ENCODE data around the genes MAPKBP1, PLA2G4E, PLA2G4D, ZNF106 and HAUS2.

DNA sequence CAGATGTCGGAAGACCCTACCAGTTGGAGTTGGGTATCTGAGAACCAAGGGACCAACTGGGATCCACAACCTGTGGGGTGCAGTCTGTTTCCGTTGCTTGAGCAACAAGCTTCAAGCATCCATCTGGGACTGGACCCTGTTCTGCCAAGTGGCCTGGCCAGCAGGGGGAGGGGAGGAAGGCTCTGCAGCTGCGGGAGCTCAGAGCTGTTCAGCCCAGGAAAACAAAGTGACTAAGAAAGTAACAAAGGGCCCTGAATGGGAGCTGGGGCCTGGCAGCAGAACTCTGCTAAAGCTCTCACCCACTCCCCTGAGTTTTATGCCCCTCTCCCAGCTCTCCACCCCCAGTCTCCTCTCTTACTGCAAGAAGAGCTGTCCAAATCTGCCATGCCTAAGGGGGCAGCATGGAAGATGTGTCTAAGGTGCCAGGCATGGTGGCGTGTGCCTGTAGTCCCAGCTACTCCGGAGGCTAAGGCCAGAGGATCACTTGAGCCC is 2.8 kb downstream of the TYRO3 start:
- PRO-cap = no peak
- RAMPAGE, long total RNA, 2 experiments = no peak in any of the 2 experiments

- PRO-cap = unidirectional peak, minus-strand start at chr15:41774106; bidirectional peak, plus-strand start at chr15:41774548, minus-strand start at chr15:41774338; unidirectional peak, plus-strand start at chr15:41774750
- RAMPAGE, long total RNA, 2 experiments = start-site peak on the plus strand in 1 of 2 experiments, at chr15:41774484-41774561 at its widest, 45 reads per replicate
Observed at GRCh38 chr15:41773844-41774794, at the start of gene MAPKBP1. Gene MAPKBP1, plus strand, starts transcription at chr15:41774484.

DNA sequence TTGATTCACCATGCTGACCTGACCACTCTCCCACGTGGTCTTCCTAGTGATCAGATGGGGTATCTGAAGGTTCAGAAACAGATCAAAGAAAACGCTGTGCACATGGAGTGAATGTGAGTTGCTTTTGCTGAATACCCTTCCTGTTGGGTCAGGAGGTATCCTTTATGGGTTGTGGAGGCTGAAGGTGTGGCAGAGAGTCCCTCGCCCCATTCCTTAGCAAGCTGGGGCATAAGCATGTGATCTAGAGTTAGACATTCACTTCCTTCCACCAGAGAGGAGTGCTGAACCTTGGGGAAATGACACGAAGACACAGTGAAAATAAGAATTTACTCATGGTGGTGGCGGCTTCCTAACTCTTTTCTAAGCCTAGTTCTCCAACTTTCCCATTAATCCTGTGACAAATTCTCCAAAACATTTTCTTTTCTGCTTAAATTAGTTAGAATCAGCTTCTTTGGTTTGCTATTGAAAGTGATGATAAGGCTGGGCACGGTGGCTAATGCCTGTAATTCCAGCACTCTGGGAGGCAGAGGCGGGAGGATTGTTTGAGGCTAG is 27.9 kb upstream of the SPTBN5 start:
- PRO-cap = no peak
- RAMPAGE, long total RNA, 2 experiments = no peak in any of the 2 experiments

GRCh38 chr15:41934580-41935356 is 37.6 kb downstream of the EHD4 start:
- PRO-cap = no peak
- RAMPAGE, long total RNA, 2 experiments = no peak in any of the 2 experiments

- PRO-cap = no peak
- RAMPAGE, long total RNA, 2 experiments = no peak in any of the 2 experiments
Observed at GRCh38 chr15:41936499-41937605, 35.5 kb downstream of the EHD4 start.

DNA sequence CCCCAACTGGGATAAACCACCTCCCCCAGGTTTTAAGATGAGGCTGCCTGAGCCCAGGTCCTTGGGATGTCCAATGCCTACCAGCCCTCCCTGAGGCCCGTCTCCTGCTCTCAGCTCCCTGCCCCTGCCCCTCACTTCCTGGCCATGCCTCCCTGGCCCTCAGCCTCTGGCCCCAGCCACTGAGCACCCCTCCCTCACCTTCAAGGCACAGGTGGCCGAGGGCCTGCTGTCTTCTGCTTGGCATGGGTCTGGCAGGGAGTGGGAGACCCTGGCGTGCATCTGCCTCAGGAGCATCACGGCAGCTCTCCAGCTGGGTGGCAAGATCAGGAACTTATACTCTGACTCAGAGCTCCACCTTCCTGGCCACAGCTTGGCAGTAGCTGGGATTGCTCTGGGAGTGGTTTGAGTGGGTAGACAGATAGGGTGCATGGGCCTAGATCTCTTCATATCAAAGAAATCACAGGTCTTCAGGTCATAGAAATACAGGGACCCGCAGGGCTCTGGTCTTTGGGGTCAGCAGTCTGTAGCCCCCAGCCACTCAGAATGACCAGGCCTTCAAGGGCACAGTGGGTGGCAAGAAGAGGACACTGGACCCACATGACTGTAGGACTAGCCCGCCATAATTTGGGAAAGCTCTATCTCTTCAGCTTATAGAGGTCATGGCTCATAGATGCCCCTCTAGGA is at the start of gene PLA2G4E:
Gene PLA2G4E, minus strand, starts transcription at position 306 of the 684 bp plus-strand sequence.
- PRO-cap = no peak
- RAMPAGE, long total RNA, 2 experiments = no peak in any of the 2 experiments

DNA sequence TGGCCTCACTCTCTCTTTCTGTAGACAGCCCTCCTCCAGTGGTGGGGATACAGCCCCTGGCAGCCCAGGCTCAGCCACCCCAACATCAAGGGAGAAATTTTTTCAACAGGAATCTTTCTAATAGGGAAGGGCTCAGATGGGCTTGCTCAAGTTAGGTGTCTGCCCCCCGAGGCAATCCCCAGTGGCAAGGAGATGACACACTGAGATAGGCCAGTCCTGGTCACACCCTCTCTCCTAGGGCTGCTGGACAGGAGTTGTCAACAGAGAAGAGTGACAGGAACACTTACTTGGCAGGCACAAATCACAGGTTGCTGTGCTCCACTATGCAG is 36.5 kb downstream of the PLA2G4D start:
- PRO-cap = no peak
- RAMPAGE, long total RNA, 2 experiments = no peak in any of the 2 experiments

- PRO-cap = no peak
- RAMPAGE, long total RNA, 2 experiments = no peak in any of the 2 experiments
Observed at GRCh38 chr15:42082983-42083260, 11.4 kb downstream of the PLA2G4D start.

GRCh38 chr15:42094388-42094643 is at the start of gene PLA2G4D:
Gene PLA2G4D, minus strand, starts transcription at chr15:42094562.
- PRO-cap = no peak
- RAMPAGE, long total RNA, 2 experiments = no peak in any of the 2 experiments

GRCh38 chr15:42441810-42442042 is 49.2 kb downstream of the ZNF106 start:
- PRO-cap = no peak
- RAMPAGE, long total RNA, 2 experiments = no peak in any of the 2 experiments

GRCh38 chr15:42450665-42451853 is 39.9 kb downstream of the ZNF106 start:
- PRO-cap = no peak
- RAMPAGE, long total RNA, 2 experiments = no peak in any of the 2 experiments

- PRO-cap = bidirectional peak, plus-strand start at chr15:42491252, minus-strand start at chr15:42491123
- RAMPAGE, long total RNA, 2 experiments = start-site peak on the minus strand in 1 of 2 experiments, at chr15:42491066-42491108 at its widest, 47 reads per replicate
Observed at GRCh38 chr15:42490190-42491372, at the start of gene ZNF106. Gene ZNF106, minus strand, starts transcription at chr15:42491141.

GRCh38 chr15:42548679-42549189 is at the start of gene HAUS2:
Gene HAUS2, plus strand, starts transcription at chr15:42548838.
- PRO-cap = bidirectional peak, plus-strand start at chr15:42548847, minus-strand start at chr15:42548742
- RAMPAGE, long total RNA, 2 experiments = start-site peak on the plus strand in 2 of 2 experiments, at chr15:42548831-42548859 at its widest, 31 to 119 reads per replicate; start-site peak on the minus strand in 2 of 2 experiments, at chr15:42548742-42548783 at its widest, 50 to 109 reads per replicate

DNA sequence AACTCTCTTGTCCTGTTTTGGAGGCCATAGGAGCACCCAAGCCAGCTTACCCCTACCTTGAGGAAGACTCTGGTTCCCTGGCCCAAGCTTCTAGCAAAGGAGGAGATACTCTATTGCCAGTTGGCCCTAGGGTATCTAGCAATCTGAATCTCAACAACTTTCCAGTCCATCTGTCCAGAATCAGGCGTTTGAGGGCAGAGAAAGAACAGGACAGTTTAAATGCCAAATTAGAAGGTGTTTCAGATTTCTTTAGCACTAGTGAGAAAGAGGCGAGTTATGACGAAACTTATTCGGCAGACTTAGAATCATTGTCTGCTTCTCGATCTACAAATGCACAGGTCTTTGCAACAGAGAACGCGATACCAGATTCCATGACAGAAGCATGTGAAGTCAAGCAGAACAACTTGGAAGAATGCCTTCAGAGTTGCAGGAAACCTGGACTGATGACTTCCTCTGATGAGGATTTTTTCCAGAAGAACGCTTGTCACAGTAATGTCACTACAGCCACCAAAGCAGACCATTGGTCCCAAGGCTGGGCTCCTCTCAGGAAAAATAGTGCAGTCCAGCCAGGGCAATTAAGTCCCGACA is 50.8 kb downstream of the CDAN1 start:
- PRO-cap = no peak
- RAMPAGE, long total RNA, 2 experiments = no peak in any of the 2 experiments

GRCh38 chr15:42727505-42728524 is 9.1 kb downstream of the CDAN1 start:
- PRO-cap = no peak
- RAMPAGE, long total RNA, 2 experiments = no peak in any of the 2 experiments

DNA sequence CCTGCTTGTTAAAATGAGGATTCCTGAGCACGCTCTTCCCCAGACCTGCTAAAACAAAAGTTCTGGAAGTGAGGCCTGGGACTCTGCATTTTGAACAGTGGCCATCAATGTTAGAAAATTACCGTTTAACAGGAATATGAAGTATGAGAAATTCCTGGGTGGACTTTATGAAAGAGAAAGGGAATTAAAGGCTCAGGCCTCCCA is 37.5 kb upstream of the CDAN1 start:
- PRO-cap = no peak
- RAMPAGE, long total RNA, 2 experiments = no peak in any of the 2 experiments

- PRO-cap = no peak
- RAMPAGE, long total RNA, 2 experiments = no peak in any of the 2 experiments
Observed at GRCh38 chr15:42890425-42890999, 30.1 kb downstream of the TTBK2 start.

DNA sequence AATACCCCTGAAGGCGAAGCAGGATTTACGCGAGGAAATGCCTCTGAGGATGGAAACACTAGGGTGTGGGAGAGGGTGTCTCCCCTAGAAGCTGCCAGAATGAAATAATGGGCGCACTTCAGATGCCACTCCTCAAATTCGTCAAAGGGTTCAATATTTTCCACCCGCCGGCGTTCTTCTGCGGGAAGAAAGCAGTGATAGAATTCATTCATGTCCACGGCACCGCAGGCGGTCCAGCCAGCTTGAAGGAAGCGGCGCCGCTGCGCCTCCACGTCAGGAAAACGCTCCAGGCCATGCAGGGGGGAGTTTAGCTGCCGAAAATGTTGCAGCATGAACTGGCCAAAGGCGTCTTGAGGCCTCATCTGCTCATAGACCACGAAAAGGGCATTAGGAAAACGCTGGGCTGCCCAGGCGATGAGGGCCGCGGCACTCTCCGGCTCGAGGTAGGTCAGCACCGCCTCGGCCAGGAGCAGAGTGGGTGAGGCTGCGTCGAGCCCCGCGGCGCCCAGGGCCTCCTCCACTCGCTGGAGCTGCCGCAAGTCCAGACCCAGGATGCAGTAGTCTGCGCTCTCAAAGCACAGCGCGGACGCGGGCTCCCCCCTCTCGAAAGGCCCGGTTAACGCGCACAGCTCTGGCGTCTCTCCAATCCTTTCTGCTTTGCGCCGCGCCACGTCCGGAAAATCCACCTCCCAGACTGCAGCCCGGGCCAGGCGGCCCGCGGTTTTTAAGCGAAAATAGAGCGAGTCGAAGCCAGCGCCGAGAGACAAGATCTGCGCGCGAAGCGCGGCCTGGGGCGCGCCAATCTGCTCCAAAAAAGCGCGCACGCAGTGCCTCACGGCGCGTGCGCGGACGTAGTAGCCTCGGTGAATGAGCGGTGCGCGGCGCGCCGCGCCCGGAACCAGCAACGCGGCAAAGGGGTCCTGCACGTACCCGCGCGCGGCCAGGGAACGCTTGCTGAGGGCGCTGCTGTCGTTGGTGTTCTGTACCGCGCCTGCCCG is 606 bp downstream of the LCMT2 start:
- PRO-cap = unidirectional peak, plus-strand start at position 276 of the sequence; bidirectional peak, plus-strand start at position 884 of the sequence, minus-strand start at position 805 of the sequence
- RAMPAGE, long total RNA, 2 experiments = no peak in any of the 2 experiments

DNA sequence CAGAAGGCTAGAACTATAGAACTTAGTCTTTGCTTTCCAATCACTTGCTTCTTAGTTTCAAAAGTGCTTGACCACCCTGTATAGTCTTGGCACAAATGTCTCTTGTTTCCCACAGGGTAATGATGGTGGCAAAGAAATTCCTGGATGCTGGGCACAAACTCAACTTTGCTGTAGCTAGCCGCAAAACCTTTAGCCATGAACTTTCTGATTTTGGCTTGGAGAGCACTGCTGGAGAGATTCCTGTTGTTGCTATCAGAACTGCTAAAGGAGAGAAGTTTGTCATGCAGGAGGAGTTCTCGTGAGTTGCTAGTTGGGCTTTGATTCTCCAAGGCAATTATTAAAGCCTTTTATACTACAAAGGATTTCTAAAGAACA is 10.2 kb downstream of the ELL3 start:
- PRO-cap = no peak
- RAMPAGE, long total RNA, 2 experiments = no peak in any of the 2 experiments

DNA sequence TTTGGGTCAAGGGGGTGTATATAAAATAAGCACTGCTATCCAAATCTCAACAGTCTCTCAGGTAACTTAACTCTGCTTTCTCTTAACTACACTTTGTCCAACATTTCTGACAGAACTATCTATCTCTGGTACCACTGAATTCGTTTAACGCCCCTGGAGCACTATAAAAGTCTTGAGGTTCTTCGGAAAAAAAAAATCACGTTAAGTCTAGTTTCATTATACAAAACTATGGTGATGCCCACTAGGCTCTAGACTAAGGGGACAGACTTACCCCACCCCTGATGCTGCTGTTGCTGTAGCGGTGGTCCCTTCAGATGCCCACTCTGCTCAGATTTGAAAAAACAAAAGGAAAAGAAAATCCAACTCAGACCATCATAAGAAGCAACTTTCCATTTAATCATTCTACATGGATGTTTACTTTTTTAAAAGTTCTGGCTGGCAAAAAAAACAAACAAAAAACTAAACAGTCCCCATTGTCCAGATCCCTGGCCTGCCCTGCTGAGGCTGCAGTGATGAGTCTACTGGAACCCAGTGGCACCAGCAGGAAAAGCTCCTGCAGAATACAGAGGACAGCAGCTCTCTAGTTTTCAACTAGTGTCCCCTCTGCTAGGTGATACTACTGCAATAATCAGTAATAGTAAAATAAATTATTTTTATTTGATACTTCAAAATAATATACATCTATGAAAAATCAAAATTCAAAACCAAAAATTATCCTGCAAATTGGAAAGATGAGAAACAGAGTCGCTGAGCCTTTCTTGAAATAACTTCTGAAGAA is 46.3 kb downstream of the WDR76 start:
- PRO-cap = no peak
- RAMPAGE, long total RNA, 2 experiments = no peak in any of the 2 experiments

Data from body of pancreas (tissue), 2 donors.